ENCODE measurements around the gene HOXB13.

GRCh38 chr17:48558456-48558899 lies 13.6 kb upstream of the HOXB2 start:
- PRO-cap = no peak

DNA sequence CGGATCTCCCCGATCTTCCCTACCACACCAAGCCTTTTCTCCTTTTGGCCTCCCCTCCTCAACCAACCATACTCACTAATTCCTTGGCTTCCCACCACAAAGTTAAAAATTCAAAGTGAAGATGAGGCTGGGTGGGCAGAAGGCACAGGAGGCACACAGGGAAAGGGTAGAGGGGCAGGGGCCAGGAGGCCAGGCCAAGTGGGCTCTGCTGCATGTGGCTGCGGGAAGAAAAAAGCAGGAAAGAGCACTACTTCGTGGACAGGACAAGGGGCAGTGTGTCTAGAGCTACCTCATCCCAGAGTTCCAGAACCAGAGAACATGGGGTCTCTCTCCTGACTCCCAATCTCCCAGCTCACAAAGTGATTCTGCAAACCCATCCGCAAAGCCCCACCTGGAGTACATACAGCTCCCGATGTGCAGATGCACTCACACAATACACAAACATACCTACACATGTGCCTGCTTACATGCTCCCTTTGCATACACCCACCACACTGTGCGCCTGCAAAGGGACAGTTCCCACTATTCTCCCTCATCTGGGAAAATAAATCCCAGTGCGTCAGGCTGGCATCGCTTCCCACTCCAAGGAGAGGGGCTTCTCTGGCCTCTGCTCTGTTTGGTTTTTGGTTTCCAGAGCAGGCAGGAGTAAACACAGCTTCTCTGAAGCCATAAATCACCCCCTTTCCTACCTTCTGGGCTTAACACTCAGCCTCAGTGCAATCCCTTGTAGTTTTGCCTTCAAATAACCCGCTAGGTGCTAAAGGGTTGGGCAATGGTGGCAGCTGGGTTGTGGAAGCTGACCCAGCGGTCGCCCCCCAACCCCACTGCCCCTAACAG lies 14.9 kb downstream of the HOXB4 start:
- PRO-cap = no peak

- PRO-cap = no peak
Observed at GRCh38 chr17:48609299-48610023, 1.4 kb downstream of the HOXB7 start.

DNA sequence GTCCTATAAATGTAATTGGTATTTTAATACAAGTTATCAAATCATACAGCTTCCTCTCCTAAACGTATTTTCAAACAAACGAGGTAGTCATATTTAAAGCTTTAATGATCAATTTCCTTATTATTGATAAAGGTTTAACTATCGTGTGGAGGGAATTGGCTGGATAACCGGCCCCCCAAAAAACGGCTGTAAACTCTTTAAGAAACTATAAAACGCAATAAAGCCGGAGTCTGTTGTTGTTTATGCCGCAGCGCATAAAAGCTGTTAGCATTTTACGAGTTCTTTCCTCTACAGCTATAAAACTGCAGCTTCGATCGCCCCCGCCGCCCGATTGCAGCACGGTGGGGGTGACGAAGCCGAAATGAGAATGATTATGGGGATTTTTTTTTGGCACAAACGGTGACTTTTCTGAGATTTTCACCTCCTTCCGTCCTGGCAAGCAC lies 582 bp upstream of the HOXB8 start:
- PRO-cap = no peak

GRCh38 chr17:48647092-48647817 lies 21.1 kb upstream of the HOXB9 start:
- PRO-cap = no peak

GRCh38 chr17:48728584-48729342 lies at the start of gene HOXB13:
Gene HOXB13, minus strand, starts transcription at chr17:48728750.
- PRO-cap = no peak

DNA sequence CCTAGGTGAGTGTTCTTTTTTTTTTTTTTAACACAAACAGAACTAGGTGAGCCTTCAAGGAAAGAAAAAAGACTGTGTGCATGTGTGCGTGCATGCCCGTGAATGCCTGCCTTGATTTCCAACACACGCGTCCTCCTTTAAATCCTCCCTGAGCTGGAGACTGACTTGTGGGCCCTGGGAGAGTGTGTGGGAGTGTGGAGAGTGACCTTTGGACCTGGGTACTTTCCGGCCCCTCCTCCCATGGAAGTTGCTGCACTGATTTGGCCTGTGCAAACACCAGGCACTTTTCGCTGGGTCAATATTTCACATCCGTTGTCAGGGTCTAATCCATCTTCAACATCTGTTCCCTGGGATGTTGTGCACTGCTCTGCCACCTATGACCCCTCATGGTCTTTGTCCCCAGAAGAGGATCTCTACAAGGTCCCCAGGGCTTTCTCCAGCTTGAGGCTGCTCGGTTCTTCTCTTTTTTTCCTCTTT lies 21.0 kb upstream of the ATP5MC1 start:
- PRO-cap = no peak

- PRO-cap = no peak
Observed at GRCh38 chr17:48909622-48910143, 1.5 kb downstream of the UBE2Z start.

- PRO-cap = no peak
Observed at GRCh38 chr17:48972313-48972912, 4.0 kb upstream of the GIP start.

- PRO-cap = no peak
Observed at GRCh38 chr17:49015898-49016370, 18.7 kb downstream of the IGF2BP1 start.

GRCh38 chr17:49093126-49093457 lies 39.5 kb upstream of the B4GALNT2 start:
- PRO-cap = no peak

DNA sequence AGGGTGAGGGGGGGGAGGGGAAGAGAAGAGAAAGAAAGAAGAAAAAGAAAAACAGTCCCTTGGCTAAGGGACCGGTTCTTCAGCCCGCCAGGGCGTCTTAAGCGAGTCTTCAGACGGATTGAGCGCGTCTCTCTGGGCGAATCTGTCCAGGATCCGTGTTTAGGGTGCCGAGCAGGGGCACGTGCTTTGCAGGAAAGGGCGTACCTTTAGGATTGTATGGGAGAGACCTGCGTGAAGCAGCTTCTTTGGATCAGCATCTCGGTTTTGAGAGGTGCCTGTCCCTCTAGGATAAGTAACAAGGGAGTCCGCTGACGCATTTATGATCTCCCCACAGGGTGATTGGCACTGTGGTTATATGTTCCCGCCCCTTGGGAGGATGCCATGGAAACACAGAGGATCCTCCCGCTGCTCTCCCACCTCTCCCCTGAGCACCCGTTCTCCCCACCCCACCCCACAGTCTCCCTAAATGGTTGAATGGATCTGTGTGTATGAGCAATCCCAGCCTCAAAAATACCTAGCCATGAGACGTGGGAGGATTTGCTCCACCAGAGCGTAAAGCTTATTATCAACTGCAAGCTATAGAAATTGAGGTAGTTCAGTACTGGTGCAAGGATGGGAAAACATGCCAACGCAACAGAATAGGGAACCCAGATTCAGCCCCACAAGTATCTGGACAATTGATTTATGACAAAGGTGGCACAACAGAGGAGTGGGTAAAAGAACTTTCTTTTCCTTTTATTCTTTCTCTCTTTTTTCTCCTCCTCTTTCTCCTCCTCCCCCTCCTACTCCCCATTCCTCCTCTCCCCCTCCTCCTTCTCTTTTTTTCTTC lies 16.5 kb downstream of the GNGT2 start:
- PRO-cap = unidirectional peak, minus-strand start at position 266 of the sequence

DNA sequence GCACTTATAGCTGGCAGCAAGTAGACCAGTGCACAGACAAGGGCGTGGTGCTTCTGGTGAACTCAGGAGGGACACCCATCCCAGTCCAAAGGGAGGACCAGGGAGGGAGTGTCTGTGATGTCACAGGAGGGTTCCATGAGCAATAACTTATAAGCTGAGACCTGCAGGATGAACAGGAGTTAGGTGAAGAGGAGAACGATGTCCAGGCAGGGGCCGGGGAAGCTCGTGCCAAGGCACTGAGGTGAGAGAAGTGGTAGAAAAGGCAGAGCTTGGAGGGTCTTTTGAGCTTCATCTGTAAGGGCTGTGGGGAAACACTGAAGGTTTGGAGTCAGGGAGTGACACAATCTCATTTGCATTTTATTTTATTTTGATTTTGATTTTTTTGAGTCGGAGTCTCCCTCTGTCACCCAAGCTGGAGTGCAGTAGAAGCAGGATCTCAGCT lies 17.5 kb upstream of the PHOSPHO1 start:
- PRO-cap = no peak

DNA sequence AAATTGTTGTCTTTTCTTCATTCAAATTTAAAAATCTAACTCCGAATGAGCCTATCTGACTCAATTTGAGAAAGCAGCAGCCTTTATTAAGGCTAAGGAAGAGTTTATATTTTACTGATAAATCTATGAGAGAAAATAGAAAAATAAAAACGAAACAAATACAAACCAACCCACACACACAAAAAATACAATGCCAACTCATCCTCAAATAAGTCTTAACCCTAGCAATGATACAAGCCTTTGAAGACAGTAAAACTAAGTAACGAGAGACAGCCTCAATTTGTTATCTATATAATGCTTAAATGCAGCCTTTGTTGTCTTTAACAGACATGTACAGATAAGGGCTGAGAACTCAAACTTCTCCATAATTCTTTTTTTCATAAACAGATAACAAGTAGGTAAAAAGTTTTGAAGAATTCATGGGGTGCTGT lies 63.9 kb upstream of the PHOSPHO1 start:
- PRO-cap = no peak

GRCh38 chr17:49369737-49370261 lies 7.7 kb upstream of the ZNF652 start:
- PRO-cap = no peak

DNA sequence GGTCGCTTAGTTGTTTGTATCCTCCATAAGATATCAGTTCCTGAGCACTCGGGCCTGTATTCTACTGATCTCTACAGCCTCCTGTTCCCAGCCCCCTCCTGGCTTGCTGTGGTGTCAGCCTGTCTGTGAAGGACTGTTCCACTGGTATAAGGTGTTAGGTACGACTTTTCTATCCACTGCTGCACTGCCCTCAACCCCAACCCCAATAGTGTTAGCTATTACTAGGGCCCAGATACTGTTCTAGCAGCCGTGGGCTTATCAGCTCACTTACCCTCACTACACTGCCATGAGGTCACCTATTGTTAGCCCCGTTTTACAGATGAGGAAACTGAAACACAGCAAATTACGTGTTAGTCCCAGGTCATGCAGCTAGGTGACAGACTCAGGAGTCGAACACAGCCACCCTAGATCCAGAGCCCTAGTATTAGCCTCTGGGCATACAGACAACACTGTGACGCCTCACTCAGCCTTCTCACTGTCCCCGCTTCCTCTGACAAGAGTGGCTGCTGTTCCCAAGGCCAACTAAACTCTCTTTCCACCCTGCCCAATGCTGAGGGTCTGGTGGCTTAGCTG lies 25.5 kb upstream of the ZNF652 start:
- PRO-cap = no peak

GRCh38 chr17:49577103-49577504 lies 1.4 kb downstream of the NXPH3 start:
- PRO-cap = no peak

- PRO-cap = no peak
Observed at GRCh38 chr17:49659472-49659729, 18.5 kb downstream of the SPOP start.

GRCh38 chr17:49659839-49660609 lies 17.9 kb downstream of the SPOP start:
- PRO-cap = no peak

GRCh38 chr17:49707115-49707527 lies 643 bp downstream of the SLC35B1 start:
- PRO-cap = no peak

Data from type B pancreatic cell (in vitro differentiated cells).